Neural cell (in vitro differentiated cells): ENCODE data around the gene N4BP1.

DNA sequence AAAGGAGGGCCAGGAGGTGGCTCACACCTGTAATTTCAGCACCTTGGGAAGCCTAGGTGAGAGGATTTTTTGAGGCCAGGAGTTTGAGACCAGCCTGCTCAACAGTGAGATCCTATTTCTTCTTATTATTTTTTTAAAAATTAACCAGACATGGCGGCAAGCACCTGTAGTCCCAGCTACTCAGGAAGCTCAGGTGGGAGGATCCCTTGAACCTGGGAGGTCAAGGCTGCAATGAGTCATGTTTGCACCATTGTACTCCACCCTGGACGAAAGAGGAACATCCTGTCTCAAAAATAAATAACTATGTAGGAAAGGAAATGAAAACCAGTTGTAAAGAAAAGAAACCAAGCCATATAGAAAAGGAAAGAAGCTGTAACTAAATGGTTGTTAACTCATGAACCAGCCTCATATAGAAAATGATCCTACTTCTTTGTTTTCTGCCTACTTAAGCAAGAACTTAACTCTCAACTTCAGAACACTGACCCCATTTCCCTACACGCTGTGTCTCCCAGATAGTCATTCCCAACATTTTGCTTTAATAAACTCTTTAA lies 19.8 kb upstream of the GPT2 start:
- RAMPAGE, long total RNA: no peak

- RAMPAGE, long total RNA: no peak
These were observed 36.5 kb downstream of the GPT2 start for GRCh38 chr16:46920695-46921033.

- RAMPAGE, long total RNA: no peak
These were observed 1.5 kb downstream of the DNAJA2 start for GRCh38 chr16:46971942-46972482.

GRCh38 chr16:47143312-47143734 lies 422 bp downstream of the NETO2 start:
- RAMPAGE, long total RNA: no peak

- RAMPAGE, long total RNA: no peak
These were observed 153.4 kb upstream of the NETO2 start for GRCh38 chr16:47297098-47297628.

DNA sequence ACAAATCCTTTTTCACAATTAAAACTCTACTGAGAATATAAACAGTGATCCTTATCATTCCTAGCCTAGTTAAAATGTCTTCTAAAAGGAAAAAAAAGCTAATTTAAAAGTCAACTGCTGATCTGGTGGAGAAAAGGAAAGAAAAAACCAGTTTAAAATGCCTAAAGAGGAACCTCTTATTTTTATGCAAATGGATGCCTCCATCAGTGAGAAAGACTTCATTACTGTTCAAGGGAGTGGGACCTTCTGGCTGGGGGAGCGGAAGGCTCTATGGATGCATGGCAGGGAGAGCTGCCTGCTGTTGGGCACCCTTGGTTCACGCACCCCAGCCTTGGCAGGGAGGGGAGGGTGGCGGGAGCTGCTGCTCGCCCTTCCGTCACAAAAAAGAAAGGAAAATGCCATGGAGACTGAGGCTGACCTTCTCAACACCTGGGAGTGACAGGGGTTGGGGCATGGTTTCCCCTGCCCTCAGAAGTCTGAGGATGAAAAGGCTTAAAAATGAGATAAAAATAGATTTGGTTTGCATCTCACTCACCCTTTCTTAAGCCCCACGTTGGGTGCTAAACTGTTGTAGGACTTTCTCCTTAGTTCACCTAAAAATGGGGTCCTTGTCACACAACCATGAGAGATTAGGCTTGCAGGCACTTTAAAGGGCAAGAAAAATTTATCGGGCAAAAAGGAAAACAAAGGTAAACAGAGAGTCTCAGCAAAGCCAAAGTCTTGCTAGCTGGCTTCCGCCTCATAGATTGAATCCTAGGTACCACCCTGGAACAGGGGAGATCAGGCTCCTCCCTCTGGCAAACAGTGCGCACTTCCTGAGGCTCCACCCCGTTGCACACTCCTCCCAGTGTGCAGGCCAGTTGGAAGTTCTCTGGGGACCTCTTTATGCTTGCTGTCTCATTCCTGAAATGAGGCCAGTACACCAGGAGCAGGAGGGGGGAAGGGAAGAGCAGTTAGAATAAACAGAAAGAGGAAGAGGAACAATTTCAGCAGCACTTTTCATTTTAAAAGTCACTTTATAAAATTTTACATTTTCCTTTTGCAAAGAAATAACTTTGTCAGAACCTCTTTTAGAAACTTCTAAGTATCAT lies 31.5 kb downstream of the PHKB start:
- RAMPAGE, long total RNA: no peak

DNA sequence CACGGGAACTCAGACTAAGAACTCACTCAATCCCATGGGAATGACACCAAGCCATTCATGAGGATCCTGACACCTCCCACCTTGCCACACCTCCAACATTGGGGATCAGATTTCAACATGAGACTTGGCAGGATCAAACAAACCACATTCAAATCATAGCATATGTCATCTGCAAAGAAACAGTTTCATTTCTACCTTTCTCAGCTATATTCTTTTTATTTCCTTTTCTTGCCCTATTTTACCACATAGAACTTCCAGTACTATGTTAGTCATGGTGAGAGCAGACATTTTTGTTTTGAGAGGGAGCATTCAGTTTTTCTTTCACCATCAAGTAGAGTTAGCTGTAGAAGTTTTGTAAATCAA lies 113.5 kb downstream of the PHKB start:
- RAMPAGE, long total RNA: no peak

GRCh38 chr16:47660434-47661023 lies 199.4 kb downstream of the PHKB start:
- RAMPAGE, long total RNA: no peak

GRCh38 chr16:48060711-48060941 lies 95.2 kb downstream of the ABCC12 start:
- RAMPAGE, long total RNA: no peak

DNA sequence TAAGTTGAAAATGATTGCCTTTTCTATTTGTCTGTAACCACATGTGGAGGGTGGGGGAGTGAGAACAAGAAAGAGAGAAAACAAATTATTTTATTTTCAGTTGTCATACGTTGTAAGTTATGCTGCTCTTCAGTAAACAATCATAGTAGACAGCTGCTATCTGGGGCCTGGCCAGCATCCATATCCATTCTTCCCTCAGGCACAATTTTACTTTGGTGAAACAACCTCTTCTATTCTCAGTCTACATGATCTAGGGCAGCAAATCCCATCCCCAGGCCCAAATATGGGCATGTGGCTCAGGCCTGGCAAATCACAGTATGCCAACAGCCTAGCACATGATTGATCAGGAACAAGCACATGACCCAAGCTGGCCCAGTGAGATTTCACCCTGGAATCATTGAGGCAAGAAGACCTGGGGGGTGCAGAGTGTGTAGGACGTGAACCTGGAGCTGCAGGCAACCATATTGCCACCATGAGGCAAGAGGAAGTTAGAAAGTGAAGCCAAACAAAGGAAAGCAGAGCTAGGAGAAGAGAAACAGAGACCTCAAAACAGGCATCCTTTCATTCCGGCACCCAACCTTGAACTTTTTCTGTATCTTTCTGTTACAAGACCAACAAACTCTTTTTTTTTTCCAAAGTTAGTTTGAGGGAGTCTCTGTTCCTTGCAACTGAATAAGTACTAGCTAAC lies 10.2 kb upstream of the ABCC12 start:
- RAMPAGE, long total RNA: no peak

GRCh38 chr16:48350843-48351271 lies 34.4 kb downstream of the SIAH1 start:
- RAMPAGE, long total RNA: no peak

DNA sequence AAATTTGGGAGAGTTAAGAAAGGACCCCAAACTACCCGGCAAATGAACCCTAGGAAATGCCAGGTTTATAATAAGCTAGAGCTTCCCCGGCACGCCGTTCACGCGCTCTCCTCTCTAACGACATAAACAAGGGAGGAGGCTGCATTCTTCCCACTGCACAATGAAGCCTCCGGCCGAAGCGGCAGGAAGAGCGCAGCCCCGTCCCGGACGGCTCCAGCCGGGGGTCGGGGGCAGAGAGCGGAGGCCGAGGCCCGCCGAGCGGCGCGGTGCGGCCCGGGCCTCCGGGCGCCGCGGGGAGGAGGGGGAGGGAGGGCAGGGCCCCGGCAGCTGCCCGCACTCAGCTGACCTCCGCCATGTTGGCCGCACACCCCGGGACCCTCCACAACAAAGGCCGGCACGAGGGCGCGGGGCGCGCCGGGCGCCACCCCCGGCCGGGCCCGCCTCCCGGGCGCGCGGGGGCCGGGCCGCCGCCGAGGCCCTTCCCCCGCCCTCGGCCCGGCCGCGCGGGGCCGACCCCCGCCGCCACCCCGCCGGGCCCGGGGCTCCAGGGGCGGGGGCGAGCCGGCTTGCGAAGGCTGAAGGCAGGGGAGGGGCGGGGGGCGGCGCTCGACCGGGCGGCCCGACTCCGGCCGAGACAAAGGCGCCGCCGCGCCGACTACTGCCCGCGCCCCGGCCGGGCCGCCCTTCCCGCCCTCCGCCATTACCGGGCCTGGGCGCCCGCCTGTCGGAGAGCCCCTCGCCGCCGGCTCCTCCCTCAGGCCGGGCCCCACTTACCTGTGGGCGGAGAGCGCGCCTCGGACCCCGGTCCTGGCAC lies 576 bp downstream of the SIAH1 start:
- RAMPAGE, long total RNA: no peak

DNA sequence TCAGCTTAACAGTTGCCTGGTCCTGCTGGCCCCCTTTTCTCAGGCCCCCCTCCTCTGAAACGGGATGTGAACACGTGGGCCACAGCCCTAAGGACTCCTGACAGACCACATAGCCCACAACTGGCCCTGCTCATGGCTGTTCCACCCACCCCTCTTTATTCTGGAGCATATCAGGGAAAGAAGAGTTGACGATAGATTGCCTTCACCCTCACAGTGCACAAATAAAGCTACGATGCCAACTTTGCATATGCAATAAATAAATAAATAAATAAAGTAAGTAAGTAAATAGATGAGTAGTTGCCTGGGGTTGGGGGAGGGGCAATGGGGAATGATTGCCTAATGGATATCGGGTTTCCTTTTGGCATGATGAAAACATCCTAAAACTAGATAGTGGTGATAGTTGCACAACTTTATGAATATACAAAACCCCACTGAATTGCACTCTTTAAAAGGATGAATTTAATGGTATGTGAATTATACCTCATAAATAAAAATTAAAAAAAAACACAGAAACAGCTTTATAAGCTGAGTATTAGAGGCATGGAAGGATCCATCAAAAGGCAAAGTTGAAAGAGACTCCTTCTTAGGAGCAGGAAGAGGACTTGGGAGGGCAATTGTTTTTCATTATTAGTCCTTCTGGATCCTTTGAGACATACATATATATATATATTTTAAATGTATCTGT lies 110.7 kb downstream of the N4BP1 start:
- RAMPAGE, long total RNA: no peak

DNA sequence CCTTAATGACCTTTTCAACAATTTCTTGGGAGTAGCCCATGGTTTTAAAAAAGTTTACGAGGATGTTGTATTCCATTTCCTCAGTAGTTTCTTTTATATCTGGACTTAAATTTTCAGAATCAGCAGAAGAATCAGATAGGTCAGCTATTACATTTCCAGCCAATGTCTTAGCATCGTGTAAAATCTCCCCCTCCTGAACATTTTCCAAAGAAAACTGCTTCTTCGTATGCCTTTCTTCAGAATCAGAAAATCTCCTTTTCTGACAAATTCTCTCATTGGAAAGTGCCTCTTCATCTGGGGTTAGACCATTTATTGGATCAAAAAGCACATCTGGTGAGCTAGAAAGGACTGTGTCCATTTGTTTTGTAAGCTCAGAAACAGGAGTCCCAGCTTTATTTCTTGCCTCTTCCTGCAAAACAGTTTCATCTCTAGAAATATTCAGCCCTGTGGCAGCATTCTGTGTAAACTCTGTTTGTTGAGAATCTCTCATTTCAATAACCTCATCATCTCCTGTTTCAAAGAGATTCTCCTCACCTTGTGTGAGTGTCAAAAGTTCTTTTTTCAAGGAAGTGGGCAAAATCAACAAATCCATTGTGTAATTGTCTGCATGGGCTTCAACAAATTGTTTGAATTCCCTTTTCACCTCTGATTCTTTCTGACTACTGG lies 48.3 kb downstream of the N4BP1 start:
- RAMPAGE, long total RNA: no peak

GRCh38 chr16:48609360-48610433 lies at the start of gene N4BP1:
Gene N4BP1, minus strand, starts transcription at chr16:48610180.
- RAMPAGE, long total RNA: start-site peak on the plus strand at chr16:48610298-48610382, 45 and 24 reads in 2 replicates

- RAMPAGE, long total RNA: no peak
These were observed 61.6 kb downstream of the C16orf78 start for GRCh38 chr16:49435234-49435520.

DNA sequence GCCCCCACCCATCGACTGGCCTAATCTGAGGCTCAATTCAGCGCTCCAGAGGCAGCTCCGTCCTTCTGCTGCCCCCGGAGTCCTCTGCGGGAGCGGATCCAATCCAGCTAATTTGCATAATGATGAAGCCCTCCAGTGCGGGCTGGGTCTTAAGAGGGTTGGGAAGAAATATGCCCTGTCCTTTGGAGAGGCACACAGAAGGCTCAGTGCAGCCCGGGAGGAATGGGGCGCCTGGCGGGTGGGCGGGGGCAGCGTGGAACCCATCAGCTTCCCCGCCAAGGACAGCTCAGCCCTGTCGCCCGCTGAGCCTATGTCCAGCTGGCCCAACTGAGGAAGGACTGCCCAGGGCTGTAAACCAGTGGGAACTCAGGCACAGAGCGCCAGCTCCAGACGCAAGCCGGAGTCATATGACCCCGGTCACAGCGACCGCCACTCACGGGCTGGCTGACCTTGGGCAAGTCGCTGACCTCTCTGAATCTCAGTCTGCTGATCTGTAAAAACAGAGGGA lies 169.9 kb downstream of the C16orf78 start:
- RAMPAGE, long total RNA: no peak

DNA sequence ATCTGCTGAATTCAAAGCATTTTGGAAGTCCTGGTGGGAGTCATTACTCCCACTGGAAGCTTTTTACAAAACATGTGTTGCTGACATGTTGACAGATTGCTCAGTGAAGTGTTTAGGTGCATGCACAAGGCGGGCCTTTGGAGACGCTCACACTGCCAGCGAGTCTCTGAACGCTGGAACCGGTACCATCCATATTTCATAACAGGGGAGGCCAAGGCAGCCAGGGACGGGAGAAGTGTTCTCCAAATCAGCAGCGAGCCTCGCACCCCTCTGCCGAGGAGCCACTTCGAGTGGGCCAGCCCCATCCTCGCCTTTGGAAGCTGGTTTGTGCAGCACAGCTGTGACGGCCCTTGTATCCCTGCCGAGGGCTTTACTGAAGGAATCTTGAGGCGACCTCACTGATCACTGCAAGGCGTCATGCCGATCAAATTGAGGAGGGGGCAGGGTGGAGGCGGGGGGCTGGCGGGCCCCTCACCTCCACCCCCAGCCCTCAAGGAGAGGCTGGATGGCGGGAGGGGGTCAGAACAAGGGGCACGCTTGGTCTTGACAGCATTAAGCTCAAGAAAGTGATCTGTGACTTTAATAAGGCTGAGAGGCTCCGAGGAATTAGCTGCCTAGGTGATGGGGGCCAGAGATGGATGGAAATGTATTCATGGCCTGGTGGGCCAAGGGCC lies 153.7 kb downstream of the ZNF423 start:
- RAMPAGE, long total RNA: no peak

- RAMPAGE, long total RNA: no peak
These were observed 627 bp downstream of the ZNF423 start for GRCh38 chr16:49854979-49855990.

GRCh38 chr16:49875741-49877027 lies 20.3 kb upstream of the ZNF423 start:
- RAMPAGE, long total RNA: no peak